Measurements from ENCODE around the gene GADD45G.

DNA sequence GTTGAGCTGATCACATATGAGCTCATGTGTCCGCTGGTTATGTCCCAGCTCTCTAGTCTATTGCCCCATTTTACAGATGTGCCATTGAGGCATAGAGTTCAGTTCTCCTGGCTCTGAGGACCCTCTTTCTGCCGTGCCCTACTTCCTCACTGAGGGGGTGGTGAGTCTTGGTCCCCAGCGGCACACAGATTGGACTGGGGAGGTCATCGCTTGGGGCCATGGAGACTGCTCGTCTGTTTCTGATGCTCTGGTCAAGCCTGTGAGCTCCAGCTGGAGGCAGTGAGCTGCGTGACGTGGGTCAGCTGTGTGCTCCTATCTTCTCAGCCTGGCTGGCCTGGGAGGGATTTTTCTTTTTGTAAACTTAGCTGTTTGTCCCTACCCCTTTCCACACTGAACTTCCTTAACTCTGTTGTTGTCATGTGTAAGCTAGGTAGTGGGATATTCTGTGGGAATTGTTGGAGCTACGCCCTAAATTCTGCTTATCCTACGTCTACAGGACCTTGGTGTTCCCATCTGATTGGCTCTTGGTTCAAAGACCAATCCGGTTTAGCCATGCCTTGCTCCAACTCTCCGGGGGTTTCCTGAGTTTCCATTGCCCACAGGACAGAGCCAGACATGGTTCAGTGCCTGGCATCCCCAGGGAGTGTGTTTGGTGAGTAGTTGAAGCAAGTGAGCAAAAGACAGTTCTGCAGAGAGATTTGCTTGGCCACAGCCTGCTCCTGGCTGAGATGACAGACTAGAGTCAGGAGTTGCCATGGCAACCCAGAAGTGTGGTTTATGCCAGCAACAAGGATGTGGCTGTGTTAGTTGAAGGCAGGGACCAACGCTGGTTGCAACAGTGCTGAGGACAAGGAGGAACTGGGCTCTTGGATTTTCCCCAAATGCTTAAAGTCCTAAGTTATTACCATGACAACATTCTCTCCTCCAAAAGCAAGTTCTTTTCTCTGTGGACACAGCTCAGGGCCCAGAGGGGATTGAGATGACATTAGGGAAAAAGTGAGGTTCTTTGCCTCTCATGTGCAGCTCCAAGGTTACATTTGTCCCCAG, 2.5 kb downstream of the NXNL2 start:
- PRO-cap, result no peak

GRCh38 chr9:88705975-88706463, 171.0 kb downstream of the NXNL2 start:
- PRO-cap, result no peak

GRCh38 chr9:88805219-88805638, 186.0 kb upstream of the S1PR3 start:
- PRO-cap, result no peak

- PRO-cap, result no peak
Observed at GRCh38 chr9:89021186-89021725, 30.0 kb downstream of the S1PR3 start.

- PRO-cap, result no peak
Observed at GRCh38 chr9:89317691-89318312, 498 bp upstream of the SECISBP2 start.

GRCh38 chr9:89436970-89437715, 60.8 kb downstream of the SEMA4D start:
- PRO-cap, result no peak

DNA sequence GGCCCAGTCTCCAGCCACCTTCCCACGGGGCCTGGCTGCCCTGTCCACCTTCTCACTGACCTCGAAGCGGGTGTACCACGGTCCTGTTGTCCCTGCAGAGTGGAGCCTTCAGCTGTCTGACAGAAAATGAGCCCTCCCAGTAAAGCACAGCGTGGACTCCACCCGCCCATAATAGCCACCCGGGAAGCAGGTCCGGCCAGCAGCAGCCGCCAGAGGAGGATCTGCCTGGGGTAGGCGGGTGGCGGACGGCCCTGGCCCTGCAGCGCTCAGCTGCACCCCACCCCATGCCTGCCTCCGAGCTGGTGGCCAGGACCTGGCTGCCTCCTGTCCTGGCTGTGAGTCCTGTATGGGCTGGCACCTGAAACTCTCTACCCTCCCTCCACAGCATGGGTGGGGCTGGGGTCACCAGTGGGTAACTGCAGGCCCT, 54.5 kb downstream of the SEMA4D start:
- PRO-cap, result no peak

- PRO-cap, result no peak
Observed at GRCh38 chr9:89490016-89490568, 7.8 kb downstream of the SEMA4D start.

DNA sequence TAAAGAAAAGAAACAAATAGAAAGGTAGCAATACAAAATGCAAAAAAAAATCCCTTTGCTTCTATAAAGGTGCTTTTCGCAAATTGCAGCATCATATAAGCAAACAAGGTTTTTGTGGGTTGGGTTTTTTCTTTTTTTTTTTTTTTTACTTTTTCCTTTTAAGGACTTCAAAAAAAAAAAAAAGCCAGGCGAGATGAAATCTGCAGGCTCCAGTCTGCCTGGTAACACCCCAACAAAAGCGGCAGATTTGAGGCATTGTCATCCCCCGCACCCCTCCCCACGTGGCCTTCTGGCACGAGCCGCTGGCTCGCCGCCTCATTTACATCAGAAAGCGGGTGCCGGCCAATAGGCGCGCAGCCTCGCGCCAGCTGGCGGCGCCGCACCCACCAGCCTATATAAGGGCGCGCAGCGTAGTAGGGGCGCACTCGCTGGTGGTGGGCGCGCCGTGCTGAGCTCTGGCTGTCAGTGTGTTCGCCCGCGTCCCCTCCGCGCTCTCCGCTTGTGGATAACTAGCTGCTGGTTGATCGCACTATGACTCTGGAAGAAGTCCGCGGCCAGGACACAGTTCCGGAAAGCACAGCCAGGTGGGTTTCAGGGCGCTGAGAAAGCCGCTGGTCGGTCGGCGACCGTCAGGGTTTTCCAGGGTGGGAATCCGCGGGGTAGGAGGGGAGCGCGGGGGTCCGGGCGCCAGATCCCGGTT, at the start of gene GADD45G:
TSS of gene GADD45G (plus strand) at position 422 of the 700 bp plus-strand sequence.
- PRO-cap, result unidirectional peak, plus-strand start at position 422 of the sequence

DNA sequence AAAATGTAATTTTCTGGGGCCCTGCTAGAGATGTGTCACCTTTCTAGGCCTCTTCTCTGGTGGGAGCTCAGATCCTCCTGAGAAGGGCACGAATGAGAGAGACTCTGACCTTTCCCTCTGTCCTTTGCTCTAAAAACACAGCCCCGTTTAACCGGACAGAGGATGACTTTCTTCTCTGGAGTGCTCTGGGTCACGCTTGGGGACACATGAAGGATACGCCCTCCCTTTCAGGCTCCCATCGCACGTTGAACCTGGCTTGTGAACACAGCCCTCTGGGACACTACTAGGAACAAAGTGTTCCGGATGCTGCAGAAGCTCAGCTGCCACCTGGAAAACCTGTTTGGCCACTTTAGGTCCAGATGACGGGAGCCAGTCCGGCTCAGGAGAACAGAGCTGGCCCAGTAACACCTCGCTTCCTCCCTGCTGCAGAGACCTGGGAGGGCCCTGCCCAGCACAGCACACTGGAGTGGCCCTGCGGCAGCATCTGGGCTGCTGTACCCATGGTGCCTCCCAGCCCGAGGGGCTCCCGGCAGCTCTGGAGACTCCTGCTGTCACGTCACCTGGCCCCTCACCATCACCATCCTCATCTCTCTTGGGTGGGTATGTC, 60.1 kb downstream of the GADD45G start:
- PRO-cap, result no peak

DNA sequence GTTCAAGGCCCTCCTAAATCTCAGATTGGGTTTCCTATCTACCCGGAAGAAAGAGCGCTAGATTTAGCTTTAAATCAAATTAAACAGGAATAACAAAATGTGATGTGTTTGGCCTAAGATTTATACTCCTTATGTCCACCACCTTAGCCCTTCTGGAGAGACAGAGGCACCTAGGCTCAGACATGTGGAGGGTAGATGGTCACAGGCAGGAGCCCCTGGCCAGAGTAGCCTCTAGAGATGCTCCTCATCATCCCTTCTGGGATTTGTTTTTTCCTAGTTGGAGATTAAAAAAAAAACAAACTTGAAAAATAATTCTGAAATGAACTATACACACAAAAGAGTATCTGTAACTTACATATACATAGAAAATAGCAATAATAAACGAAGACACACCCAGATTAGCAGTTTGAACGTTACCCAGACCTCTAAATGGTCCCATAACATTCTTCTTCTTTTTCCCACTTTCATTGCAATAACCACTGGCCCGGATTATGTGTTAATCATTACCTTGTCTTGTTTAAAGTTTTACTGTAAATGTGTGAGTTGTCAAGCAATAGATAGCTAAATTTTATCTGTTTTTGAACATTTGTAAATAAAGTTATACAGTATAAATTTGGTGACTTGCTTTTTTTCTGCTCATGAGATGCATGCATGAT, 65.8 kb downstream of the GADD45G start:
- PRO-cap, result no peak

- PRO-cap, result no peak
Observed at GRCh38 chr9:89674553-89675388, 70.0 kb downstream of the GADD45G start.

DNA sequence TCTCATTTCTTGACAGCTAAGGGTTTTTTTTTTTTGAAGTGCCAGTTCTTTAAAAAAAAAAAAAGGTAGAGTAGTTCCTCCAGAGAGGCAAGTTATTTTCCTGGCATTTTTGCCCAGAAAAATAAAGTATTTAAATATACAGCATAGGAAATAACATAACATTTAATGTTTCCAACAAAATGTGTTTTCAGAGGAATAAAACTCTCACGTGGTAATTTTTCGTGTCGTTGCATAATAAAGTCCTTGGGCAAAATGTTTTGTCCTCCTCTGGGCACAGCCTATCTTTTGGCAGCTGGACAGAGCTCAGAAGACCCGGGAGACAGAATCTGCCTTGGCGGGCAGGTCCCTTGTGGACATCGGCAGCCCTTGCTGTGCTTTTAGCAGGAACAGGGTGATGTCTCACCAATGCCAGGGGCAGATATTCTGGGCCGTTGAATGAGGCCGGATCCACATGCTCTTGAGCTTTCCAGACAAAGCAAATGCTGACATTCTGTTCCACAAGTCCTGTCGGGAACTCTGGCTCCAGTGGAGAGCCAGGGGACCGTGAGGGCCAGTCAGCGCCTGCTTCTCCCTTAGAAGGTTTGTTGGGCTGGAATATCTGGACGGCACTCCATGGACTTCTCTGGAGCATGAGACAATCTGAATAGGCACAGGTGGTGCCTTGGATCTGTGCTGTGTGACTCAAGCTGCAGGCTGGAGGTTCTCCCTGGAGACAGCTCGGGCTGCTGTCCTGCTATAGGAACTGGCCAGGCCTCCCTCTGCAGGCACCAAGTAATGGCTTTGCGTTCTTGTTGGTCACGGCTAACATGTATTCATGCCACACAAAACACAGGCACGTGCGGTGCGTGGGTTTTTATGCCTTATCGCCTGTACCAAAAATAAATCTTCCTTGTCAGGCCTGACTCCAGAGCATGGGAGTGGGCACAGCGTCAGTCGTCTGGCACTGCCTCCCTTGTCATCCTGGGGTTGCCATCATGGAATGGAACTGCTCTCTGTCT, 80.1 kb downstream of the GADD45G start:
- PRO-cap, result no peak

GRCh38 chr9:89699500-89700175, 94.8 kb downstream of the GADD45G start:
- PRO-cap, result no peak

GRCh38 chr9:89701297-89701557, 96.4 kb downstream of the GADD45G start:
- PRO-cap, result bidirectional peak, plus-strand start at chr9:89701649, minus-strand start at chr9:89701370

DNA sequence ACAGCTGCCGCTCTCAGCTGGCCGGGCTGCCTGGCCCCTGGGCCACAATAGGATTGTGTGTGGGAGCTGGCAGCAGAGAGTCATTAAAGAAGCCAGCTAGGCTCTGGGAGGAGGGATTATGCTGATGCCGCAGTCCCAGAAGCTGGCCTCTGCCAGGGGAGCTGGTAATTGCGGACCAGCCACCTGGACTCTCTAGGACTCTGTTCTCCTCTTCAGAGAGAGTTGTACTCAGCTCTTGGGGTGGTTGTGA, 145.5 kb downstream of the GADD45G start:
- PRO-cap, result no peak

DNA sequence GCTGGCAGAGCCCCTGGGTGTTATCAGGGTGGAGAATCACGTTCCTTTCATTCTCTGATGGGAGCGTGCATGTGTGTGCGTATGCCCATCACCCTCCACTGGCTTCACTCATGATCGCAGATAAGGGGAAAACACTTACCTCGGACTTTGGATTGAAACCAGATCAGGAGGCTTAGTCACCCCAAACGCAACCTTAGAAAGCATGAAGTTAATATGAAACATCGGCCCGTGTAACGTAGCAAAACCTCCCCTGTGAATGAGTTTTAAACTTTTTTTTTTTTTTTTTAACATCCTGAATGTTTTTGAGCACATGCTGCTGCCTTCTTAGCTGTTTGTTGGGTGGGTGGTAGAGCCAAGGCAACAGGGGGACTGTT, 173.6 kb downstream of the GADD45G start:
- PRO-cap, result no peak

DNA sequence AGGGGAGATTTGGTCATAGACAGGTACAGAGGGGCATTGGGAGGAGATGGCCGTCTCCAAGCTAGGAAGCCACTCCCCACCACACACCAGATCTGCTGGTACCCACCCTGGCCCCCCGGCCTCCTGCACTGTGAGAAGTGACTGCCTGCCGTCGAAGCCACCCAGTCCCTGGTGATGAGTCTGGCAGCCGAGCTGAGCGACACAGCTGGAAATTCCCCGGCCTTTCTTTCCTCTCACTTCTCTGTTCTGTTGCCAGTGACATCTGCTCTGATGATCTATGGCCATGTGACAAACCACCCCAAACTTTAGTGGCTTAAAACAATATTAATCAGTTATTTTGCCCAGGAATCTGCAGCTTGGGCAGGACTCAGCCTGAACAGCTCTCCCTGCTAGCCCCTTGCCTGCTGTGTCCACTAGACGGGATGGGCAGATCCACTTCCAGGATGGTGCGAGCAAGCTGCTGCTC, 211.1 kb downstream of the GADD45G start:
- PRO-cap, result no peak

DNA sequence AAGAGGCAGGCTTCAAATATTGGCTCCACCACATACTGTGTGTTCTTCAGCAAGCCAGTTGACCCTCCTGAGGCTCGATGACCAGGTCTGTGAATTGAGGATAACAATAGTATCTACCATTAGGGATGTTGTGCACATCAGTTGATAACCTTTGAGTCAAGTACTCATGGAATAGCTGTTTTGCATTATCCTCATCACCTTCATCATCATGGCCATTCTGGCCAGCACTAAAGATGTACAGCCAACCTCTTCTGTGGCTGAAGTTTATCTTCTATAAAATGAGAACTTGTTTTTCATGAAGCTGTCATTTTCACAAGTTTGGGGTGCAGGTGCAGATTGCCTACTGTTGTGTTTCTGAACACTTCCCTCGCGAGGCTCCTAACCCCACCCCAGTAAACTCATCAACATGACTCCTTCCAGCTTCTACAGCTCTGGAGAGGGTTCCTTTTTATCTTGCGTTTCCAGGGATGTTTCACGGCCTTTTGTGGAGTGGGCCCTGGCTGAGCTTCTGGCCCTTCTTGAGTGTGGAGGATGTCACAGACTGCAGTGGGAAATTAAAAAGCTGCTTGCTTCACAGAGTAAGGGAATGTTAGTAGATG, 24.7 kb downstream of the SYK start:
- PRO-cap, result no peak

GRCh38 chr9:90991928-90992588, 190.4 kb downstream of the SYK start:
- PRO-cap, result no peak

All from natural killer cell (primary cell).